Temporal lobe (tissue), 2 donors: ENCODE measurements around a stretch of chr10.

DNA sequence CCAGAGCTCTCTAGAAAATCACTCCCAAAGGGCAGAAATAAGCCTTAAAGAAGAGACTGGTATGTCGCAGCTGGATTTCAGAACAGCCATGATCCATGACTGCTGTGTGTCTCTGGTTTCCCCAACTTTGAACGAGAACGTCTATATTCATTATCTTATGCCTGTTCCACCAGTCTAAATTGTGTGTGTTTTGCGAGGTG lies 220.9 kb downstream of the ADRA2A start:
- RAMPAGE, long total RNA, result no peak

GRCh38 chr10:112214446-112215069 lies 31.0 kb upstream of the GPAM start:
- RAMPAGE, long total RNA, result no peak

DNA sequence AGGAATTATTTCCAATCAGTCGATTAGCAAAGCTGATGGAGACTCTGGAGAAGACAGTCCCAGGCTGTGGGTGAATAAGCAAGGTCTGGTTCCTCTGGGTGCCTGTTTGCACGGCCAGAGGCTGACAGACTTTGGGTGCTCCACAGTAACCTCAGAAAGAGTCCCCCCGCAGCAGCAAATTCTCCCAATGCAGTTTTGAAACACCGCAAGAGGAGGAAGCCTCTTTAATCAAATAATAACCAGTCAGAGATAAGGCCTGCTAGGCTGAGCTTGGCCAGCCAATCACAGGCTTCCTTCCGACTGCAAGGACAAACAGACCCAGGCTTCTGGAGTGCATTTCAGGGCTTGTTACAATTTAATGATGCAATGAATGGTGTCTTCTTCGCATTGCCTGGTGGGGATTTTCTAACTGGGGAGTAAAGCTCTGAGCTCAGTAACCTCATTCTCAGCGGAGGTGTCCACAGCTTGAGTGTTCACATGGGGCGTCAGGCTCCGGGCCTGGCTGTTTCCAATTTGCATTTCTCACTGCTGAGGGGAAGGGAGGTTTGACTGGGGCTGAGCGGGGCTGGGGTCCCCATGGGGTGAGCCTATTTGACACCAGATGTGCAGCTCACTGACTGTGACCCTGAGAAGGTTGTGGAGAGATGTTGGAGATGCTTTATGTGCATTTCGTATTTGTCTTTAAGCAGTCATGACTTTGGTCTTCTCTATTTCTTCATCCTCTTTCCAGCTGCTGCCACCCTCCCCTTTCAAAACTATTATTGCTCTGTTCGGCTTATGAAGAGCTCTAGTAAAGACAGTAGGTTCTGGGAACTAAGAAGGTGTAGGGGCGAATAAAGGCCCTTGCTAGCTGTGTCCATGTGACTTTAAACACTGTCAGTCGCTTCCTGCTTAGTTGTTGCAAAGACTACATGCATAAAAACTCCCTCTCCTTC lies 31.9 kb upstream of the GPAM start:
- RAMPAGE, long total RNA, result no peak

DNA sequence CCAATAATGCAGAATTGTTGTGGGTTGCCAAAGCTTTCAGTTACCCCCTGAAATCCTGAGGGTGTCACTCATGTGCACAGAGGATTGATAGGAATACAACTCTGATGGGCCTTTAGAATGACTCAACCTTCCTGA lies 839 bp downstream of the ACSL5 start:
- RAMPAGE, long total RNA, result no peak

- RAMPAGE, long total RNA, result no peak
These were observed 9.4 kb downstream of the ACSL5 start for GRCh38 chr10:112383181-112383794.

DNA sequence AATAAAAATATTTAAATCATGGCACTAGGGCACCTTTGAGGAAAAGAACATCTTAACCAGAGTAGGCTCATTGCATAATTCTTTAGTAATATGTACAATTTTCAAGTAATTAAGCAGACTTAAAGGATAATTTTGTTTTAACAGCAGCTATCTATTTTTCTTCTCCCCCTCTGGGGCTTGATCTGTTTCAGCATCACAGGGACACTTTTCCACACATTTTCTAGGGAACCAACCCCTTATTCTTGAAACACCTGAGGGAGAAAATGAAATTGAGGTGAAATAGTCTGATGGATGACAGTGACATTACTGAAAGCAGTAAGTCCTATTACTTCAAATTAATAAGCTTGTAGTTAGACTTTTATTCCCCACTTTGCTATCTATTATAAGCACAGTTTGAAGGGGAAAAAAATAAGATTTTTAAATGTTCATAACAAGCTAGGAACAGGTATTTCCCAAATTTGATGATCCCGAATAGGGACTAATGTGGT lies 16.0 kb downstream of the ZDHHC6 start:
- RAMPAGE, long total RNA, result no peak

- RAMPAGE, long total RNA, result no peak
These were observed 767 bp downstream of the ZDHHC6 start for GRCh38 chr10:112445649-112446645.

DNA sequence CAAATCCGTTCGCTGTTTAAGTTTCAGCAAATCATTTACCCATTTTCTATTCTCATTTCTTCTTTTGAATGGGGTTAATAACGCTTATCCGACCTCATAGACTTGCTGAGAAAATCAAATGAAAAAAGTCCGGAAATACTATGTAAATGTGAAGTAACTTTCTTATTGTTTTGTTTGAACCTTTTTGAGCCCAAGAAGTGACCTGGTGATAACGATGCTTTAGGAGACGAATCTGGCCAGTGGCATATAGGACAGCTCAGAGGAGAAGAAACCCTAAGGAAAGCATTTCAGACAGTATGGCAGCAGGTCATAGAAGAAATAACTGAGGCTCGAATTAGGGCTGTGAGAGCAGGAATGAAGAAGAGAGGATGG lies 130.9 kb downstream of the VTI1A start:
- RAMPAGE, long total RNA, result no peak

DNA sequence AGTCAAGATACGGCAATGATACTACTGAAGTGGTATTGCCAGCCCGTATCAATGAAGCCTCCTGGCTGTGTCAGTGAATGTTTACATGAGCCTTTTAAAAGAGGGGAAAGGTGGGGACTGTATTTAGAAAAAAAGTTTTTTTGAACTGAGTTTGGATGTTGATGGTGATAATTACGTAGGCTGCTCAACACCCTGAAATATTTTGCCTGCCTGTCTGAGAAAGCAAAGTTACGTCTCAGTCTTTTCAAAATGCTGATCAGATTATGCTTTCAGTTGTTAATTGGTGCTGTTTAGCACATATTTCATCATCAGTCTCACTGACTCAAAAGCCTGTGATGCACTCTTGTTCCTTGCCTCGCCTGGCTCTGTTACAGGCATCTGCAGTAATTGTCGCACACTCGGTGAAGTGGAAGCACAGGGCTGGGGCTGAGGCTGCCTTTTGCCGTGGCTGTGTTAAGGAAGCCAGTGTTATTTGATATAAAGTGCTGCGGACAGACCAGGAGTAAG lies 157.3 kb upstream of the TCF7L2 start:
- RAMPAGE, long total RNA, result no peak

DNA sequence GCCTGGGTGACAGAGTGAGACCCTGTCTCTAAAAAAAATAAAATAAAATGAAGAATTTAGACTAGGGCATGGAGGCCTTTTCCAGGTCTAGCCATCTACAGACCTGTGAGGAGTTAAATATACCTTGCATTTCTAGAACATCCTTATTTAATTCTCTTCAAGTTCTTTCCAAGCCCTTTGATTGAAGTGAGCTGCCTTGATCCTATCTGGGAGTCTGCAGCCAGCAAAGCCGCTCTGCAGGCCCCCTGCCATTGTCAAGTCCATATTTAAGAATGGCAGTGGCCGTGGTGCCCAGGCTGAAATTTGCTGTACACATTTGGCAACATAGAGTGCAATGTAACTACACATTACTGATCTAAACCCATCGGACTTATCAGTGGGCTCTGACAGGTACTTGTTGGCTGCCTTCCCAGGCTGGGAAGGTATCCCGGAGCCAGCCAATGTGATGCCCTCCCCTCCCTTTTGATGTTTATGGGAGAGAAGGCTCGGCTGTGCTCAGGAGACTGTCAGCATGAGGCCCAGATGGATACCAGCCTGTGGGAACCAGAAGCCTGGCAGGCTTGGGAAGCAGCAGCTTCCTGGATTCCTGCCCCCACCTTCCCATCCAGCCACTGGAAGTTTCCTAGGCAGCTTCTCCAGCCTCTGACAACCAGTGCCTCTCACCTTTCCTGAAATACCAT lies 146.2 kb upstream of the TCF7L2 start:
- RAMPAGE, long total RNA, result no peak

DNA sequence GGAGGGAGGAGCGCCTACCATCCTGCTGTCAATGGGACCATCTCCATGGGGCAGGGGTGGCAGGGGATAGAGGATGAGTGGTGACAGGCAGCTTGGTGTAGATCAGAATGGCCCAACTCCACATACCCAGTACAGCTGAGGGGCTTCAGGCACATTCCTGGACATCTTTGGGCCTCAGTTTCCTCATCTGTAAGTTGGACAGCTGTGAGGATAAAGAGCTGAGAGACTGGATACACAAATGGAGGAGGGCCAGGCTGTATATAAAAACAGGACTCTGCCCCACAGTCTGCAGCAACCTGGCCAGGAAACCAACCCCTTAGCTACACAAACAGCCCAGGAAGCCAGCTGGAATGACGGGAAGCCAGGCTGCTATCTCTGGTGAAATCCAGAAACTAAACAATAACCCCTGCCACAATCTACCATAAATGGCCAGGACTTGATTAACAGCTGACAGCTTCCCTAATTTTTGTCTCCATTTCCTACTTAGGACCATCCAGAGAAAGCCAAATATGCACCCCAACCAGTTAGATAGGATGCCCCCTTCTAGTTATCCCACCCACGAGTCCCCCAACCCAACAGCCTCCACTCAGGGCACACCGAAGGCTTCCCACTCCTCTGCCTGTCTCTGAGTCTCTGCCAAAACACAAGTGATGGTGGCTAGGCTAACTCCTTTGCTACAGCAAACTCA lies 110.1 kb upstream of the TCF7L2 start:
- RAMPAGE, long total RNA, result no peak

GRCh38 chr10:112898456-112898834 lies 51.6 kb upstream of the TCF7L2 start:
- RAMPAGE, long total RNA, result no peak

DNA sequence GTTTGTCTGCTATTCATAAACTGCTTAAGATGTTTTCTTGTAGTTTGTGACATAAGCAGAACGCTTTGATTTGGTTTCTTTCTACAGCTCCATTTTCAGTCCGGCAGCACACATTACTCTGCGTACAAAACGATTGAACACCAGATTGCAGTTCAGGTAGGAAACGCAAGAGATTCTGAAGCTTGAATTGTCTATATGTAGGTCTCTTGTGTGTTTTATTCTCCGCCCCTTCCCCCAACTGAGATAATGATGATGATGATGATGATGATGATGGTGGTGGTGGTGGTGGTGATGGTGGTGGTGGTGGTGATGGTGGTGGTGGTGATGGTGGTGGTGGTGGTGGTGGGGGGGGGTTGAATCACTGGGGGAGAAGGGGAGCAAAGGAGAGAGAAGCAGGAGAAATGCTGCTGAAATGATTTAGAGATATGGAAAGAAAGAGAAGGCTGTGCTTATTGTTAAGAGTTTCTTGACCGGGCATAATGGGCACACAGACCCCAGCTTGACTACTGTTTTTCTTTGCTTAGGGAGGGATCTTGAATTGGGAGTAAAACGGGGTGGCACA lies 14.5 kb downstream of the TCF7L2 start:
- RAMPAGE, long total RNA, result no peak

GRCh38 chr10:112996580-112997400 lies 46.7 kb downstream of the TCF7L2 start:
- RAMPAGE, long total RNA, result no peak

GRCh38 chr10:113005329-113006143 lies 55.5 kb downstream of the TCF7L2 start:
- RAMPAGE, long total RNA, result no peak

DNA sequence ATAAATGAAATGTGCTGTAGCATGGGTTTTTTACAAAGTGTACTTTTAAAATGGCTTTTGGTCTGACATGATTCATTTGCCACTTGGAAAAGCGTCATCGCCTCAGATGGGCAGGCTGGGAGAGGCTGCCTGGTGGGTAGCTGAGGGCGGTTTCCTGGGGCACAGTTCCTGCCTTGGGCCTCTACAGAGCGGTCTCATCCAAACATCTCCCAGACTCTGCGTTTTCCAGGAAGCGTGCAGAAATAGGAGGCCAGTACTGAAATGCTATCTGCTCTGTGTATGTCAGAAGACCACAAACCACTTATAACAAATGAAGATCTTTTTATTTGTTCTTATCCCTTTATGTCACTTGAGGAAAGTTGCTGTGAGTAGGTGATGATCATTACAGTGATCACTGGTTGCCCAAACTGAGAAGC lies 106.7 kb downstream of the TCF7L2 start:
- RAMPAGE, long total RNA, result no peak

GRCh38 chr10:113108149-113109135 lies 158.4 kb downstream of the TCF7L2 start:
- RAMPAGE, long total RNA, result no peak

DNA sequence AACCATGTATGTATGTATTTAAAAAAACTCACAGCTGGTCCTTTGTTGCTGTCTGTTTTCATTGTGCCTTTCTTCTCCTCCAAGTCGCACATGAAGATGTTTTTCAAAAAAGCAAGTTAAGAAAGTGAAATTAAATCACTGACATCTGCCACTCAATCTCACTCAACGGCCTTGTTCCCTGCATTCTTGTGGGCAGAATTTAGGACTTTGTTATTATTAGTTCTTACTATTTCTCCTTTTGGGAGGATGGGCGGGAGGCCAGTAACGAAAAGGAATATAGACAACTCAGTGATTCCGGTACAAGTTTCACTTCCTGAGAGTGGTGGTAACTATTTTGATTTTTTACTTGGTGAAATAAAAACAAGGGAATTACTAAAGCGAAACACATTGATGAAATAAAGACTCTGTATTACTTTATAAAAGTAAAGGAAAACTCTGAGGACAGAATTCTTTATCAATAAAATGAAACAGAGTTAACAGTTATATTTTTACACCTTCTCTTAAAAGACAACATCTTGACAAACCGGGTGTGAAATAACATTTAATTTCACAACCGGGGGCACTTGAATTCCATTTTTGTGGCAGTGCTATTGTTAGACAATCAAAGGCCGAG lies 231.8 kb upstream of the HABP2 start:
- RAMPAGE, long total RNA, result no peak

DNA sequence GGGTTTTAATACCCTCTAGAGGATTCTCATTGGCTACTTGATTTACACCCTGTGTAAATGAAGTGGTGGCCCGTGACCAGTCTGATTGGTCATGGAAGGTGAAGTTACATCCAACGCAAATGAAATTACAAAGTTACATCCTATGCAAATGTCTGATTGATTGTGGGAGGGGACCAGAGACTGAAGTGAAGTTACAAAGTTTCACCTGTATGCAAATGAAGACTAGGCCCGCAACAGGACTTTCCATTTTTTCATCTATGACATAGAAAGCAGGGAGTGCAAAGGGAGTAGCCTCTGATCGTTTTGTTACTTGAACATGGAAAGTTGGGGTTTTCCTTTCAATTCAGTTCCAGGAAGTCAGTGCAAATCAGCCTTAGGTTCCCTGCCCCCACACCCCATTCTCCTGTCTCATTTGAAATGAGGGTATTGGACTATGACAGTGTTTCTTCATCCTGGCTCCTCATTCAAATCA lies 97.0 kb upstream of the HABP2 start:
- RAMPAGE, long total RNA, result no peak

GRCh38 chr10:113499012-113499391 lies 53.9 kb upstream of the HABP2 start:
- RAMPAGE, long total RNA, result no peak